ENCODE measurements around a stretch of chr7.

GRCh38 chr7:151426305-151427087, 13.4 kb downstream of the CRYGN start:
- PRO-cap, result no peak

DNA sequence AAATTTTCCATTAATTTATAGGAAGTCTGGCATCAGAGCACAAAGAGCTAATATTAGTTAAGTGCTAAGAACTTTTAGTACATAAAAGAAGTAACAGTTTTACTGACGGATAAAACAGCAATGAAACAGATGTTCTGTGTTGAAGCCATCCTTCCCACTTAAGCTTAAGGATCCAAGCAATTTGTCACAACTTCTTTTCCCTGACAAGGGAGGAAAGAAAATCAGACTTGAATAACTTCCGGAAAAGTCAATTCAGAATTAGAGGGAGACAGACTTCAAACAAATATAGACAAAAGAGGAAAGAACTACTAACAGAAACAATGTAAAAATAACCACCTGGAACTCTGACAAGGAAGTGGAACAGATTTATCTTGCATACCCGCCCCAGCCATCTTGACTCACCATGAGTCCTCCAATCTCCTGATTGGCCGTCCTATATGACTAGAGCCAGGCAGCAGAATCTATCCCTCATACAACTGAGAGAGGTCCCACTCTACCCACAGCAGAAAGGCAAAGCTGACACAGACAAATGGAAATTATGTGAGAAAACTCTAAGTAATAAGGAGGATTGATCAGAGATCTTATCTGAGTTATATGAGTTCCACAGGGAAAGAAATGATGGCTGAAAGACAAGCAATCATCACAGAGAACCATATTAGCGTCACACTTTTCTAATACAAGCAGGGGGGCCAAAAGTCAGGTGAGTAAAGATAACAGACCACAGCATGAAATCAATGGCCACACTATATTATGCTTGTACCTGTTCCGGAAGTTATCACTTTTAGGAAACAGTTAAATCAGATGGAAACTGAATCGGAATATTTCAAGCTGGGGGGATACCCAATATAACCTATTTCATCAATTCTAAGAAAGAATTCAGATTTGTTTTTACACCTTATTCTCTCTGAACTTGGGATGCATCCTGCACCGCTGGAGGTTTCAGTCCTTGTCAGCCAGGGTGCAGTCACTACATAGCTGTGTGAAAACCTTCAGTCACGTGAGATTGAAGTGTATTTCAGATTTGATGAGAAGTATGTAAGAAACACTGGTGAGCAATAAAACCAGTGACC, 34.2 kb downstream of the RHEB start:
- PRO-cap, result no peak

GRCh38 chr7:151586504-151586813, 66.8 kb upstream of the RHEB start:
- PRO-cap, result no peak

DNA sequence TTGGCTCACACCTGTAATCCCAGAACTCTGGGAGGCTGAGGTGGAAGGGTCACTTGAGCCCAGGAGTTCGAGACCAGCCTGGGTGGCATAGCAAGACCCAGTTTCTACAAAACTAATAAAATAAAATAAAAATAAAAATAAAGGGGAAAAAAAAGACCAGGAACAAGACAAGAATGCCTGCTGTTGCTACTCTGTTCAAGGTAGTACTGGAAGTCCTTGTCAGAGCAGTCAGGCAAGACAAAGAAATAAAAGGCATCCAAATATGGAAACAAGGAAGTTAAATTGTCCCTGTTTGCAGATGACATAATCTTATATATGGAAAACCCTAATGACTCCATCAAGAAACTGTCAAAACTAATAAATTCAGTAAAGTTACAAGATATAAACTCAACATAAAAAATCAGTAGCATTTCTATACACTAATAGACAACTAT, 76.2 kb upstream of the RHEB start:
- PRO-cap, result no peak

GRCh38 chr7:151628715-151629216, 109.1 kb upstream of the RHEB start:
- PRO-cap, result no peak

- PRO-cap, result no peak
Measured at GRCh38 chr7:151652125-151652707, 132.5 kb upstream of the RHEB start.

DNA sequence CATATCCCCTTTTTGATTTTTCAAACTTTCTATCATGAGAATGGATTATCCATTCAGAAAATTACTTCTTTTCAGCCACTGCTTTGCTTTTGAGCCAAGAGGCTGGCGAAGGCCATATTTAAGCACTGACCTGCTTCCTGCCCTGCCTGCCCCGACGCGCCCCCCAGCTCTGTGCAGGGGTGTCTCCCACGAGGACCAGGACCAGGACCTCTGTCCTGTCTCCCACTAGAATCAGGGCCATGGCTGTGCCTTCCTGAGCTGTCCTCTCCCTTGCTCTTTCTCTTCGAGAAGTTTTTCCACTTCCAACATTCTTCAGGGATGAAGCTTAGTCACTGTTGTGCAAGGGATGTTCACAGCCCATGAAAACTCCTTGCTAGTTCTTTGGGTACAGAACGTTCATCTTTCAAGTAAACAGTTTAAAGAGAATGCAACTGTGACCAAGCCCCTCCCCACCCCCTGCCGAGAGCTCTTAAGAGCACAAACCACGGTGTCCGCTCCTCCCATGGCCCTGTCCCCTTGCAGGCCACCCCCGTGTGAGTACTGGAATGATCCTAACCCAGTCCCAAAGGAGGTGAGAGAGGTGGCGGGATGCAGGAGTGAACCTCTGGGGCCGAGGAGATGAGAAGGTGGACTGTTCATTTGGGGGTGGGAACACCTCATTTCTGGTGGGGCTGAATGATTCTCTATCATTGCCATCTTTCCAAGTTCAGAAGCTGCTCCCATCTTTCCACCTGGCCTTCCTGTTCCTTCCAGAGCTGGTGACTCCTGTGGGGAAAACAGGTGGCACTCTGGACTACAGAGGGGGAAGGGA, 161.1 kb upstream of the RHEB start:
- PRO-cap, result no peak

DNA sequence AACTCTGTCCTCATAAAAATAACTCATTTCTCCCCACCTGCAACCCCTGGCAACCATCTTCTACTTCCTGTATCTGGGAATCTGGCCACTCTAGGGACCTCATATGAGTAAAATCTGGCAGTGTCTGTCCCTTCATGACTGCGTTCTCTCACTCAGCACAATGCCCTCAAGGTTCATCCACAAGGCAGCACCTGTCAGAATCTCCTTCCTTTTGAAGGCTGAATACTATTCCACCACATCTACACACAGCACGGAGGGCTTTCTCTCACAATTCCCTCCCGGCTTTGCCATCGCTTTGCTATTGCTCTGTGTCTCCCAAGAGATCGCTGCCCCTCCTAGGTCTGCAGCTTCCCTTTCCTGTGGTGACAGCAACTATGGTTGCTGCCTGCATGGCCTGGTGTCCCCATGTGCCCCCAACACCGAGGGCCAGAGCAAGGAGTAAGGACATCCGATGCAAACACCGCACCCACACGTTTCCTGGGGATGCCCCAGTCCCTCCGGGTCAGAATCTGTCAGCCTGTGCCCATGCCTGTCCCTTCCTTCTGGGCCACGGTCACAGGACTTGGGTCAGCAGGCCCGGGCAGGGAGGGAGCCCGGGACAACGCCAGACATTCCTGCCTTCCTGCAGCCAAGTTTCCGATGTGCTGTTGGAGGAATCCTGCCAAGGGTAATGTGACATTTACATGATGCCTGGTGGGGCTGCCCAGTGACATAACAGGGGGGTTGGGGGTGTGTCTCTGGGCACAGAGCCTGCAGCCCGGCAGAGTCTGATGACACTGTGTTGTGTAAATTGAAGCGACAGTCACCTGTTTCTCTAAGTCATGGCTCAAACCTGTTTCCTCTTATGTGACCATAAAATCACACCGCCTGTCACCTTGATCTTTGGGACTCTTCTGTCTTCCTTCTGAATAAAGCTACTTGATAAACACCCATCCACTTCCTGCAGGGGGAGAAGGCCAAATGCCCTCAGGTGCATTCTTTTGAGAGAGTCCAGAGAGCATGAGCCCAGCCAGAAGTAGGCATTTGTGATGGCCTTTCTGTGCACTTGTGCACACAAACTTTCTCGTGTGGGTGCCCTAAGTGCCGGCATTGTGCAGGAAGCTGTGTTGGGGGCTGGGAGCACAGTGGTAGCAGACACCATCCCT, 175.1 kb upstream of the RHEB start:
- PRO-cap, result no peak

GRCh38 chr7:151717288-151717846, 159.5 kb downstream of the PRKAG2 start:
- PRO-cap, result no peak

DNA sequence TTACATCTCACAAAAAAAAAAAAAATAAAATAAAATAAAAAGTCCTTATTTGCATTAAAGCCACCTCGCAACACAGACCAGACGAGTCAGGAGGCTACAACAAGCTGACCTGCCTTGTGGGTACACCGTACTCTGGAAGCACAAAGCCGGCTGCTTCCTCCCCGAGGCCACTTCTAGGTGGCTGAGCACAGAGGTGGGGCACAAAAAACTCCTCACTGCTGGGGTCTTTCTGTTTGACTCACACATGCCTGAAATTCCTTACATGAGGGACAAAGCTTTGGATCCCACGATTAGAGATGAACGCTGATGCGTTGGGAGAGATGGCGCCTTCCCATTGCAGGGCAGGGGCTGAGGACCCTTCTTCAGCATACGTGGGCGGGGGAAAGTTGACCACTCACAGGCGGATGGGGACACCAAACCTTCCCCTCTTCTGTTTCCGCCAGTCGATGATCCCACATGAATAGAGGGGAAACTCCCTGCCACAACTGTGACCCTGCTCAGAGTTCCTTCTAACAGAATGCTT, 134.2 kb downstream of the PRKAG2 start:
- PRO-cap, result no peak

DNA sequence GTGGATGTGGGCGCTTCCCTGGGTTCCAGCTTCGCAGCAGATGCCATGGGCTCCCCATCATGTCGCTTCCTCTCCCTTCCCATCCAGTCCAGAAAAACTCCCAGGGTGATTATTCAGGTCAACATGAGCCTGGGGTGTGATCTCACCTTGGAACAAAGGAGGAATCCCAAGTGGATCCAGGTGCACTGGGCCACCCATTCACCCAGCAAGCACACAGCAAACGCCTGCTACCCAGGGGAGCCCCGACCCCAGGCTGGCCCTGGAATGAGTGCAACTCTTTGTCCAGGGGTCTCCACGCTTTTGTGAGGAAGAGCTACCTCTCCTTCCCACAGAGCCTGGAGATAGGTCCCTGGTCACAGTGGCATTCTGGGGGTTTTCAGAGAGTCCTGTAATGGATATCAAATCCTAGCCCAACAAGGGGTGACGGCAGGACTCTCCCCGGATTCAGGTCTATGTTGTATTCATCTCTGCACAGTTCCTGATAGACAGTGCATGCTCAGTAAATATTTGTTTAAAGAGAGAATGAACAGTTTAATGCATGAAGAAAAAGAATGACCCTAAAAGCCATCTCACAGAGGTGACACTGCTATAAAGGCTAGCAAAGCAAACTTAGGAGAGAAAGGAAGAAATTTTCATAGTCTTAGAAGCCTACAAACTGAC, 48.9 kb downstream of the PRKAG2 start:
- PRO-cap, result no peak

DNA sequence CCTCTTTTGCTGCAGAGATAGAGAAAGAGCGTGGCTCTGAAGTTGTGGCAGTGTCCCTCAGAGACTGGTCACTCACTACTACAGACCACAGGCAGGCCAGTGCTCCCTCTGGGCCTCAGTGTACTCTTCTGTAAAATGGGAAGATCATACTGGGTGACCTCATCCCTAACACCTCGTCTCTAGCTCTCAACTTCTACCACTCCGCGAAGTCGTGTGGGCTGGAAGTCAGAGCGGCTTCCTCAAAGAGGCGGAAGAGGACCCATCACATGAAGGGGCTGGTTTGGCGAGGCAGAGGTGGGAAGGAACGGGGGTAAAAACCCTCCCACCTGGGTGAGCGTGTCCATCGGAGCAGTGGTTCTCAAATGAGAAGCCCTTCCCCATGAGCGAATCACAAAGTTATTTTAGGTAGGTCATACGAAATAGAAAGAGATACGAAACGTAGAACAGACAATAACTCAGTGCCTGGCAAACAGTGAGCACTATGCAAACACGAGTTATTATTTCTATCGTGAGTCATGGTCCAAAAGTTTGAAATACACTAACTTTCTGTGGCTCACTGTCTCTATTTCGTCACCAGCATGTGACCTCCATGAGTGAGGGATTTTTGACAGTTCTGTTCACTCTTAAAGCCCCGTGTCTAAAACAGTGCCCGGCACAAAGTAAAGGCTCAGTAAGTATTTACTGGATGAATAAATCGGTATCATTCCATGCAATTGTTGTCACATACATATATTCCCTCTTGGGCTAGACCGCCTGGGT, 32.6 kb downstream of the PRKAG2 start:
- PRO-cap, result no peak

DNA sequence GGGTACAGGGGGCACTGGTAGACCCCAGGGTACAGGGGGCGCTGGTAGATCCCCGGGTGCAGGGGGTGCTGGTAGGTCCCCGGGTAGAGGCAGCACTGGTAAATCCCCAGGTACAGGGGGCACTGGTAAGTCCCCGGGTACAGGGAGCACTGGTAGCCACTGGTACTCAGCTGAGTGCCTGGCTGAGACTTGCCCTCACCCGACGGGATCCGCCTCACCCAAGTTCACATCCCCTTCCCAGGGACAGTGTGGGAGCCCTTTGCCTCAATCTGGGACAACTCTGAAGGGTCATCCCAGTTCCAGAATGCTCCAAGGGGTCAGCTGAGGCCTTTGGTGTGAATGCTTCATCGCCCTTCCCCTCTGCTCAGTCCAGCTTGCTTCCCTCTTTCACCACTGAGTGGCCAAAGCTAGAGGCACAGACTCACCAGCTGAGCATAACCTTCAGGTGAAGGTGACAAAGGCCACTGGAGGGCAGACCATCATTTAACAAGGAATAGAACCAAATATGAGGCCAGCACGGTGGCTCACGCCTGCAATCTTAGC, 13.7 kb downstream of the PRKAG2 start:
- PRO-cap, result no peak

DNA sequence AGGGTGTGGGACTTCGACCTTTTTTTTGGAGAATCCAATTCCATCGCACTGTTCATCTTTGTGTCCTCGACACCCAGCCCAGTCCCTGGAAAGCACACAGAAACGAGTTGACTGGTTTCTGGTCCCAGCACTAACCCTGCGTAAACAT, 9.4 kb downstream of the PRKAG2 start:
- PRO-cap, result no peak

- PRO-cap, result no peak
Measured at GRCh38 chr7:152176897-152178077, 151.8 kb downstream of the GALNT11 start.

GRCh38 chr7:152223945-152224751, 198.7 kb downstream of the GALNT11 start:
- PRO-cap, result no peak

DNA sequence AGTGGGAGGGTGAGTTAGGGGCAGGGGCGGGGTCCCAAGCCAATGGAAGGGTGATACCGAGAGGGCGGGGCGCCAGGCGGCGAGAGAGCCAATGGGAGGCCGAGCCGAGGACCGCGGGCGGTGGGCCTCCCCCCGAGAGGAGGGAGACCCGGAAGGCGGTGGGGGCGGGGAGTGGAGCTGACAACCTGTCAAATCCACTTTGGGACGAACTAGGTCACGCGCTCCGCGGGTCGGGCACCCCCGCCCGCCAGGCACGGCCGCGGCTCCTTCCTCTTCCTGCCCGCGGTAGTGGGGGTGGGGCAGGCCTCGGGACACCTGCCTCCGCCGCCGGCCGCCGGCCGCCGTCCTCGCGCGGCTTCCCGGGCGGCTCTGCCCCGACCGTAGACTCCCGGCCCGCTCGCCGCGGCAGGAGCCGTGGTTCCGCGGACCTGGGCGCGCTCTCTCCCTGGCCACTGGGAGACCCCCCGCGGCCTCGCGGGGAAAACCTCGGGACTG, 28.1 kb upstream of the KMT2C start:
- PRO-cap, result bidirectional peak, plus-strand start at position 154 of the sequence, minus-strand start outside the sequence; unidirectional peak, plus-strand start at position 191 of the sequence; bidirectional peak, plus-strand start at position 312 of the sequence, minus-strand start at position 371 of the sequence

DNA sequence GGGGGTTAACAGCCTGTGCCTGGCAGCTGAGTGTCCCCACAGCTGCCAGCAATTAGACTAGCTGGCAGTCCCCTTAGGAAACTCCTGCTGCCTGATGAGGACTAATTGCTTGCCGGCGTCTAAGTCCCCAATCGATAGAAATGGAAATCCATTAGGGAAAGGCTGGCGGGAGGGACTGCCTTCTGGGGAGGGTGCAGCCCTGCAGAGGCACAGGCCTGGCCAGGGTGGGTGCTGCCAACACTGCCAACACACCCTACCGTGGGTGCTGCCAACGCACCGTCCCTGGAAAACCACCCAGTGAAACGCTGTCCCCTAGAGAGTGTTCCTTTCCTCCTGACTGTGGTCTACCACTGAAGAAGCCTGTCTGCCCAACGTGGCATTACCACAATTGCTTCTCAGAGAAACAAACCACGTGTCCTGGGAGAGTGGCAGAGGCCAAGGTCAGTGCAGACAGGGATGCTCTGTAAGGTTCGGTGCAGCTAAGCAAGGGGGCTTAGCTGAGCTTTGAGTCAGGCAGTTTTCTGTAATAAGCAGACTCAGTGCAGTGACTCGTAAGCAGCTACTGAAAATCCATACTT, 60.7 kb downstream of the XRCC2 start:
- PRO-cap, result no peak

DNA sequence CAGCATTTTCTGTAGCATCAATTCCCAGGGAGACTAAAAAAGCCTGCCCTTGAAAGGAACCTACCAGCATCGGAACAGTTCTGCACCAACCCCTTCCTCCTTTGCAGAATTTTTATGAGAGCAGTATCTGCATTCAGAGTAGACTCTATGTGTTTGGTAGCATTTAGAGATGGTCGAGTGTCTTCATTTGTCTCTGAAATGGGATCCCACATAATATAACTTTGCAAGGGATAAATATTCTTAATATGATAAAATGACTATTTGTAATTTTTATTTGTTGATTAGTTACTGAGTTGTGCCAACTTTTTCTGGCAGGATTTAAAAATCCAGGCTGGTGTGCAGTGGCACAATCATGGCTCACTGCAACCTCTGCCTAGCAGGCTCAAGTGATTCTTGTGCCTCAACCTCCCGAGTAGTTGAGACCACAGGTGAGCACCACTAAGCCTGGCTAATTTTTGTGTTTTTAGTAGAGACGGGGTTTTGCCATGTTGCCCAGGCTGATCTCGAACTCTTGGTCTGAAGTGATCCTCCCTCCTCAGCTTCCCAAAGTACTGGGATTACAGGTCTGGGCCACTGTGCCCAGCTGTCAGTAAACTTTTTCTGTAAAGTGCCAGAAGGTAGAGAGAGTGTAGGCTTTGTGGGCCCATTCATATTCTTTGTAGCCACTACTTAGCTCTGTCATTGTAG, 645.2 kb upstream of the DPP6 start:
- PRO-cap, result no peak

GRCh38 chr7:153413281-153414265, 638.6 kb upstream of the DPP6 start:
- PRO-cap, result no peak

All from SUDHL5 (cell line).